Epithelial cell of esophagus (primary cell): ENCODE measurements around the genes AMIGO1, GSTM5 and LAMTOR5.

- RRBS, result no CpG with 5 or more reads among the region's 4 CpGs
These were observed 7.0 kb downstream of the AMIGO1 start for GRCh38 chr1:109502482-109502983.

GRCh38 chr1:109509446-109510164 lies at the start of gene AMIGO1:
AMIGO1 (minus strand) TSS chr1:109509727.
- RRBS, result 2% methylated on average over 64 of the region's 85 CpGs

DNA sequence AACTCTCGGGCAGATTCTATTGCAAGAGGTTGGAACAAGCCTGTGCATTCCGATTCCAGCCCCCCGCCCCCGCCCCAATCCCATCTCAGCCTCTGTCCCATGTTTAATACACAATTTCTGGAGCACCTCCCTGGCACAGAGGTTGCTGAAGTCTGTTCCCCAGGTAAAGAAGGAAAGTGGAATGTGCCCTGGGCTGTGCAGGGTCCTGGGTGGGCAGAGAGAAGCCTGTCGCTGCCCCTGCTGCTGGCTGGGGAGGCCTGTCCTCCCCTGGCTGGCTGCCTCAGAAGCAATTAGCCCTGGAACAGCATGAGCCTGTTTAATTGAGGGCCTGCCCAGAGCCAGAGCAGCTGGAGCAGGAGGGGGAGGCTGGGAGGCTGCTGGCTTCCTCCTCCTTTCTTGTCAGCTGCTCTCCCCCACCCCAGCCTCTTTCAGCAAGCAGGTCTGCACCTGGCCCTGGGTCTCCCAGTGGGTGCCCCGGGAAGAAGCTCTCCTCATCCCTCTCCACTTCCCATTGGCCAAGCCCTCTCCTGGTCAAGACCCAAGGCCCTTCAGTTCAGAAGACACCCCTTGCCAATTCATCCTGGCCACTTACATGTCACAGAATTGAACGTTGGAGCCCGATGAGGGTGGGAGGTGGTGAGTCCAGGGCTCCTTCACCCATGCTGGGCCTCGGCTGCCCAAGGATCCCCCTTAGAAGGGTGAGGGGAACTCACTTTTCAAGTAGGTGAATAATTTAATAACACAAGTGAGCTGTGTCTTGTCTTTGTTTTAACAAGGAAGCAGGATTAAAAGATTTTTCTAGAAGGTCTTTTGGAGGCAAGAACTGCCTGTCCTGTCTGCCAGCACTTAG lies 13.1 kb downstream of the AMPD2 start:
- RRBS, result no CpG with 5 or more reads among the region's 9 CpGs

DNA sequence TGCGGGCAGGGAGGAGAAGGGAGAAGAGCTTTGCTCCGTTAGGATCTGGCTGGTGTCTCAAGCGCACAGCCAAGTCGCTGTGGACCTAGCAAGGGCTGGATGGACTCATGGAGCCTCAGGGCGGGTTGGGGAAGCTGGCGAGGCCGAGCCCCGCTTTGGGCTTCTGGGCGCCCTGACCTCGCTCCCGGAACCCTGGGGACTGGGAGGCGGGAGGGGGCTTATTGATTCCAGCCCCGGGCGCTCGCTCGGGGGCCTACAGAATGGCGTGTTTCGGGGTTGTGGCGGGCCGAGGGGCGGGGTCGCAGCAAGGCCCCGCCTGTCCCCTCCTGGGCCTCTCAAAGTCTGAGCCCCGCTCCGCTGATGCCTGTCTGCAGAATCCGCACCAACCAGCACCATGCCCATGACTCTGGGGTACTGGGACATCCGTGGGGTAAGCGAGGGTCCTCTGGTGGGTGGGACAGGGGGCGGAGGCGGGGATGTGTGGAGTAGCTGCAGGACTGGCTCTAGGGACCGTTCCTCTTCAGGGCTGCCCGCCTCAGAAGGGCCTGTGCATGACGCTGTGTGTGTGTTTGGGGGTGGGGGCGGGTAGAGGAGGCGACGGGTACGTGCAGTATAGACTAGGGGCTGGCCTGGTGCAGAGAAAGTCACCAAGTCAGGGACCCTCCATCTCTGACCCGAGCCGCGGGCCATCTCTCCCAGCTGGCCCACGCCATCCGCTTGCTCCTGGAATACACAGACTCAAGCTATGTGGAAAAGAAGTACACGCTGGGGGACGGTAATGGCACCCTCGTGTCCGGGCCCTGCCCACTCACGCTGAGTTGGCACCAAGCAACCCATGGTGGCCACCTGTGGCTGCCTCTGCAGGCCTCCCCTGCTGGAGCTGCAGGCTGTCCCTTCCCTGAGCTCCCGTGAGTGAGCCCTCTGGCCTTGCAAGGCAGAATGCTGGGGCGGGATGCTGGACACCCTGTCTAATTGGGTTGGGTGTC lies at the start of gene GSTM5:
GSTM5 (plus strand) TSS at position 333 of the 986 bp plus-strand sequence.
- RRBS, result 27% methylated on average over 3 of the region's 49 CpGs

DNA sequence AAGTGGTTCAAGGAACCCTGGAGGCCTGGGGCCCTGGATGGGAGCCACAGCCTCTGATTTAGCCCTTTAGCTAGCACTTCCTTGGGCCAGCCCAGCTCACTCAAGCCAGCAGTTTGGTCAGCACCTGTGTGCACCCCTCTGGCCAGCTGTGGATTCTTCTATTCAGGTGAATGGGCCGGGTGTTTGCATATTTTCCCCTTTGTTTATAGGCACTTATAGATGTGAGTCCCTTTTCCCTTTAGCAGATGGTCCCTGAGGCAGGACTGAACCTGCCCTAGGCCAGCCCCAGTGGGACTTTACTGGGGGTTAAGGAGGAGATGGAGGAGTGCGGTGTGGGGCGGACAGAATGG lies 18.9 kb upstream of the EPS8L3 start:
- RRBS, result no CpG with 5 or more reads among the region's 3 CpGs

- RRBS, result no CpG with 5 or more reads among the region's 8 CpGs
These were observed 22.9 kb upstream of the EPS8L3 start for GRCh38 chr1:109786430-109787131.

- RRBS, result no CpG with 5 or more reads among the region's 13 CpGs
These were observed 28.4 kb upstream of the EPS8L3 start for GRCh38 chr1:109791977-109792611.

DNA sequence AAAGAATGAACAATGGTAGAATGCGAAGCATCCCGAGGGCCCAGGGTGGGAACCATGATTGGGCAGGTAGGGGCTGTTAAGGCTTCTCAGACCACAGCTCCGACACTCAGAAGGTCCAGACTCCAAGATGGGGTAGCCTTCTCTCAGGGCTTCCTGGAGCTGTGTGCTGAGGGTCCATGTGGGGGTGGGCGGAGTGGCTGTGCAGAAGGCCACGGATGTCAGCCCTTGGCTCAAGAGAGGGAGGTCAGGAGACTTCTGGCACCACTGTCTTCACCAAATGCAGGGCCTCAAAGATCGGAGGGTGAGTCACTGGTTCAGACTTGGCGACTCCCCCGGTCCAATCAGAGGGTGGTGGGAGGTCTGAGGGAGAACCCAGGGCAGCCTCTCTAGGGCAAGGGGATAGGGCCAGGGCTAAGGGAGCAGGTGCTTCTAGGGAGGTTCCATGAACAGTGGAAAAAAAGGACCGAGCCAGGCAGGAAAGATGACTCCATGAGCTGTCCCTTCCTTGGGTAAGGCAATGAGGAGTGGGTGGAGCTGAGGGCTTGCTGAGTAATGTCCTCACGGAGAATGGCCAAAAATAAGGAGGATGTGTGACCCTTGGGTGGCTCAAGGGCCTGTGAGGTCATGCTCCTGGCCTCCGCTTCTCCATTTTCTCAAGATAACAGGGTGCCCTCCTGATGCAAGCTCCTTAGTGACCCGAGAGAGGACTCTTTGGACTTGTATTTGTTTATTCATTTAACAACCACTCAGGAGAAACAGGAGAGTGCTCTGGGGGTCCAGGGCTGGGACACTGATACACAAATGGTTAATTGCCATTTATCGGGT lies 58.5 kb upstream of the EPS8L3 start:
- RRBS, result no CpG with 5 or more reads among the region's 13 CpGs

DNA sequence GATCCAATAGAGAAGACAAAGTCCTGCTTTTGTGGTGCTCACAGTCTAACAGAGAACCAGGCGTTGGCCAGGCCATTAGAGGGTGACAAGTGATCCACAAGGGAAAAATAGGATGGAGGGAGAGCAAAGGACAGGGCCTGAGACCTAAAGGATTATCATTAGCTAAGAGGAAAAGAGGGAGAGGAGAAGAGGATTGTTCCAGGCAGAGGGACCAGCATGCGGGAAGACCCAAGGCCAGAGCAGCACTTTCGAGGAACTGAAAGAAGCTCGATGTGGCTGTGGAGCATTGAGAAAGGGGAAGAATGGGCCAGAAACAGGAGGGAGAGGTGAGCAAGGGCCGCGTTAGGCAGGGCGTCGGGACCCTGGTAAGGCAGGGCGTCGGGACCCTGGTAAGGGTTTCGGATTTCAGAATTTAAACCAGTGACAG lies 22.8 kb upstream of the CSF1 start:
- RRBS, result no CpG with 5 or more reads among the region's 11 CpGs

GRCh38 chr1:109900679-109900879 lies 10.1 kb upstream of the CSF1 start:
- RRBS, result no CpG with 5 or more reads among the region's 2 CpGs

GRCh38 chr1:109933741-109934384 lies 23.2 kb downstream of the CSF1 start:
- RRBS, result 33% methylated on average over 3 of the region's 7 CpGs

GRCh38 chr1:110003694-110004952 lies 19.6 kb downstream of the AHCYL1 start:
- RRBS, result no CpG with 5 or more reads among the region's 9 CpGs

- RRBS, result no CpG with 5 or more reads among the region's 7 CpGs
These were observed 22.5 kb upstream of the STRIP1 start for GRCh38 chr1:110011543-110012646.

GRCh38 chr1:110030983-110031432 lies 3.4 kb upstream of the STRIP1 start:
- RRBS, result no CpG with 5 or more reads among the region's 4 CpGs

DNA sequence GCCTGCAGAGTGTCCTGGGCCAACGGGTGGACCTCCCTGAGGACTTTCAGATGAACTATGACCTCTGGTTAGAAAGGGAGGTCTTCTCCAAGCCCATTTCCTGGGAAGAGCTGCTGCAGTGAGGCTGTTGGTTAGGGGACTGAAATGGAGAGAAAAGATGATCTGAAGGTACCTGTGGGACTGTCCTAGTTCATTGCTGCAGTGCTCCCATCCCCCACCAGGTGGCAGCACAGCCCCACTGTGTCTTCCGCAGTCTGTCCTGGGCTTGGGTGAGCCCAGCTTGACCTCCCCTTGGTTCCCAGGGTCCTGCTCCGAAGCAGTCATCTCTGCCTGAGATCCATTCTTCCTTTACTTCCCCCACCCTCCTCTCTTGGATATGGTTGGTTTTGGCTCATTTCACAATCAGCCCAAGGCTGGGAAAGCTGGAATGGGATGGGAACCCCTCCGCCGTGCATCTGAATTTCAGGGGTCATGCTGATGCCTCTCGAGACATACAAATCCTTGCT lies 16.6 kb downstream of the ALX3 start:
- RRBS, result no CpG with 5 or more reads among the region's 6 CpGs

GRCh38 chr1:110054700-110055934 lies 15.4 kb downstream of the ALX3 start:
- RRBS, result no CpG with 5 or more reads among the region's 5 CpGs

DNA sequence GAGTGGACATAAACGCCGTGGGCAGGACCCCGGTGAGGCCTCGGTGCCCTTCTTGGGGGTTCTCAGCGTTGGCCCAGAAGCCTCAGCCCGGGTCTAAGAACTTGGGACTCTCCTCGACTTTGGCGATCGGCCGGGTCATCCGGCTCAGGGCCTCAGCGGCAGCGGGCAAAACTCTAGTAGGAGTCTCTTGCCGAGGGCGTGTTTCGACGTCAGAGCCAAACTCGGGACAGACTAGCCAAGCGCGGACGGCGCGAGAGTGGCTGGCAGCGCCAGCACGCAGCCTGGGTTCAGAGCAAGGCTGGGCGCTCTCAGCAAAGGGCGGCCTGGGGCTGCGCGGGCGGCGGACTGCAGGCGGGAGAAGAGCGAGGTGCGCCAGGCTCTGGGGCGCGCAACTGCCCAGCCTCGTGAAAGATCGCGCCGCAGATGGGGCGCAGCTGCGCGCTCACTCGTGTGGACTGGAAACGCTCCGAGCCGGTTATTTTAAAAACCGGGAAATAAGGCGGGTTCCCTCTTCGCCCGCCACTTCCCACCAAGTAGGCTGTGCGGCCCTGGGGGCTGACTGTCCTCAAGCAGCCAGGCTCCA lies 2.6 kb downstream of the ALX3 start:
- RRBS, result 17% methylated on average over 4 of the region's 52 CpGs

GRCh38 chr1:110339596-110340743 lies 793 bp downstream of the RBM15 start:
- RRBS, result 2% methylated on average over 28 of the region's 74 CpGs

- RRBS, result no CpG with 5 or more reads among the region's 20 CpGs
These were observed 7.7 kb downstream of the RBM15 start for GRCh38 chr1:110346589-110347482.

- RRBS, result 3% methylated on average over 6 of the region's 81 CpGs
These were observed at the start of gene LAMTOR5 for GRCh38 chr1:110407118-110408443. LAMTOR5 (minus strand) TSS chr1:110407694.